A172 (cell line): ENCODE results near the genes IGSF3 and TENT5C.

- RAMPAGE, long total RNA: no peak
Measured at GRCh38 chr1:115952609-115953138, 23.6 kb upstream of the SLC22A15 start.

GRCh38 chr1:115977038-115977443 lies 728 bp downstream of the SLC22A15 start:
- RAMPAGE, long total RNA: no peak

GRCh38 chr1:116138919-116139372 lies 27.7 kb downstream of the MAB21L3 start:
- RAMPAGE, long total RNA: no peak

DNA sequence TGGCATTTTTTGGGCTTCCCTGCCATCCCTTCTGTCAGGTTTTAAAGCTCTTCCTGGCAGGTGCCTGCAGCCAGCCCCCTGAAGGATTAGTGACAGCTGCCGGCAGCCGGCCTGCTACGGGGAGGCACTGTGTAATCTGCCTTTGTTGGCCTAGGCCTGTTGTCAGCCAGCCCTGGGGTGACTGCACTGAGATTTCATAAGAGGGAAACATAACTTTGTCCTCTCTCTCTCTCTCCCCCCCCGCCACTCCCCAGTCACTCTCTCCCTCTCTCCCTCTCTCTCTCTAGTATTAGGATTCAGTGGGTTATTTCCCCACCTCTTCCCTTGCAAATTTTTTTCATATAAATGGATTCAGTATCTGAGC lies 99.6 kb upstream of the ATP1A1 start:
- RAMPAGE, long total RNA: no peak

GRCh38 chr1:116371909-116372937 lies 821 bp upstream of the ATP1A1 start:
- RAMPAGE, long total RNA: no peak

DNA sequence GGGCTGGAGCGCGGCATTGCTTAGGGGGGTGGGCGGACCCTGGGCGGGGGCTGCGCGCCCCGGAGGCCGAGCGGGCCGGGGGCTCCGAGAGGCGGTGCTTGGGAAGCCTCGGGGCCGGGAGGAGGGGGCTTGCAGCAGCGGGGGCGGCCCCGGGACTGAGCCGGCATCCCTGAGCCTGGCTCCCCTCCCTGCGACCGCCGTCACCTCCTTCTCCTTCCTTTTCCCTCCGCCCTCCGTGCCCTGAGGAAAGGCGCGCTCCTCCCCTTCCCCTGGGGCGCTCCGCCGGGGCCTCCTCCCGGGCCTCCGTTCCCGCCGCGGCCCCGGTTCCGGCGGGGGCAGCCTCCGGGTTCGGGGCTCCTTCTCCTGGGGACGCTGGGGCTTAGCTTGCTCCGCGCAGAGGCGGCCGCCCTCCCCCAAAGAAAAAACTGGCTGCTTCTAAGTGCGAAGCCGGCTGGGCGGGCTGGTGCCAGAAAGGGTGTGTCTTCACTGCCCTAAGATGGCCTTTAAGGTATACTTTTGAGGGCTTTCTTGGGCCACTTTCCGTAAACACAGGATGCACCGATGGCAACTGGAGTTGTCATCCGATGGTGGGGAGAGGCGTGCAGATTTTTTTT lies 797 bp downstream of the ATP1A1 start:
- RAMPAGE, long total RNA: no peak

DNA sequence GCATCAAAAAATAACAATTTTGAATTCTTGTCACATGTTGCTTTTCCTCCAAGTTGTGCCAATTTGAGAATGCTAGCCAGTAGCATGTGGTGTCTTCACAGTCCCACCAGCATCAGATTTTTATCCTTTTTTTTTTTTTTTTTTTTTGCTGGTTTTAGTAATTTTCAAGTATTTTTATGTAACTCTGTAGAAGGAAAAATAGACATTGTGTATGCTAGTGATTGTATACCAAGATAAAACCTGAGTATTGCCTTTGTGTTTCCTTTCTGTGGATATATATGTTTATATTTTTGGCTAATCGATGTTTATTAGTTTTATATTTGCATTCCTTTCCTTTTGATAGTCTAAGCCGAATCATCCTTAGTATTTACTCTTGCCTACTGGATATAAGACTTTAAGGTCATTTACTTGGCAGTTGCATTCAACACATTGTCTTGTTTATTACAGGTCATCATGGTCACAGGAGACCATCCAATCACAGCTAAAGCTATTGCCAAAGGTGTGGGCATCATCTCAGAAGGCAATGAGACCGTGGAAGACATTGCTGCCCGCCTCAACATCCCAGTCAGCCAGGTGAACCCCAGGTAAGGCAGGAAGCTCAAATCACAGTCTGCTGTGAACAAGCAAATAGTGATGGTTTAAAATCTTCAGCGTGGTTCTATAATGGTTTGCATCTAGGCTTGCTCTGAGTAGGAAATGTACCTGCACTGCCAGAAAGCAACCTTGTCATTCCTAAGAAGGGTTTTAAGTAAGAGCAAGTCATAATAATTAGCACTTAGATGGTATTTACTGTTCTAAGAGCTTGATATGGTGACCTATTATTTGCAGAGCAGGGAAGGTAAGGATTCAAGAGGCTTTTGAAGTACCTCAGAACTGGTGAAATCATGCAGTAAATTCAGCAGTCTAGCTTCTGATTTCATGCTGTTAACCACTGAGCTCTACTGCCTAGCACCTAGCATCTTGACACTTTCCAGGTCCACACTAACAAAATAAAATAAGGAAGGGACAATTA lies 23.4 kb downstream of the ATP1A1 start:
- RAMPAGE, long total RNA: no peak

GRCh38 chr1:116544719-116545401 lies 26.0 kb downstream of the CD58 start:
- RAMPAGE, long total RNA: no peak

DNA sequence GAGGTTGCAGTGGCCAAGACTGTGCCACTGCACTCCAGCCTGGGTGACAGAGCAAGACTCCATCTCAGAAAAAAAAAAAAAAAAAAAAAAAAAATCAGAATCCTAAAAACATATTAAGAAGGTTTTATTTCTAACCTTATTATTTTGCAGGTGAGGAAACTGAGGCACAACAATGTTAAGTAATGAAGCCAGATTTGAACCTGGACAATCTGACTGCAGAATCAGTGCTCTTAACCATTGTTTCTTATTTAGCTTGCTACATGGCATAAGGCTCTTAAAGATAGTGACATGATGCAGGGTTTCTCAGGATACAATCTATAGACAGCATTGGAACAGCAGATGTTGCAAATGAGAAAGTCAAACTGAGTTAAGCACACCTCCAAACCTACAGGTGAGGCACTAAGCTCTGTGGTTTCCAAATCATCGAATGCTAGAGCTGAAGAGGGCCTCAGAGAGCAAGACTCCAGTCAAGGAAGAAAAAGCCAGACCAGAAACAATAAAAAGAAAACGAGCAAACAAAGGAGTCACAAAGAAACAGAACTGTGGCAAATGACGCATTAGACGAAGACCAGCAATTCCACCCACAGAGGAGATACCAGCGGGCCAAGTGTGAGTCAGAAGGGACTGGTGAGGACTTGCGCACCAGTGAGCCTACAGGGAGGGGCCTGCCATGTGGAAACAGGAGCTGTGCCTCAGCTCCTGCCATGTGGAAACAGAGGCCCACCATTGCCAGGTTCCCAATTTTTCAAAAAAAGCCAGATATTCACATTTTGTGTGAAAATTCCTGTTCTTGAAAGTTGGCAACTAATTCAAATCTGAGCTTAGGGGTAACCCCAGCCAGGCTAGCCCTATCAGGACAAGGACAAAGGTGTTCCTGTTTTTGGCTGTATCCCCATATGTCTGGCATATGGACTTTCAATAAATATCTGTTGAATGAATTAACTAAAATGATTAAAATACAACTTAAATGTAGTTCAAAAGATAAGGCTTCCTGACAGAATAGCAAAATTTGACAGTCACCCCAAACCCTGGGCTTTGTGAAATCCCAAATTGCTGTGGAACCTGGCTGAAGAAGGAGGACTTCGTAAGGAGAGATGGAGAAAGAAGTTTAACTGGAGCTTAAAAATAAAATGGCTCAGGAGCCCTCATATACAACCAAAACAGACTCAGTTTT lies 14.3 kb downstream of the CD58 start:
- RAMPAGE, long total RNA: no peak

GRCh38 chr1:116568846-116569372 lies 1.9 kb downstream of the CD58 start:
- RAMPAGE, long total RNA: no peak

DNA sequence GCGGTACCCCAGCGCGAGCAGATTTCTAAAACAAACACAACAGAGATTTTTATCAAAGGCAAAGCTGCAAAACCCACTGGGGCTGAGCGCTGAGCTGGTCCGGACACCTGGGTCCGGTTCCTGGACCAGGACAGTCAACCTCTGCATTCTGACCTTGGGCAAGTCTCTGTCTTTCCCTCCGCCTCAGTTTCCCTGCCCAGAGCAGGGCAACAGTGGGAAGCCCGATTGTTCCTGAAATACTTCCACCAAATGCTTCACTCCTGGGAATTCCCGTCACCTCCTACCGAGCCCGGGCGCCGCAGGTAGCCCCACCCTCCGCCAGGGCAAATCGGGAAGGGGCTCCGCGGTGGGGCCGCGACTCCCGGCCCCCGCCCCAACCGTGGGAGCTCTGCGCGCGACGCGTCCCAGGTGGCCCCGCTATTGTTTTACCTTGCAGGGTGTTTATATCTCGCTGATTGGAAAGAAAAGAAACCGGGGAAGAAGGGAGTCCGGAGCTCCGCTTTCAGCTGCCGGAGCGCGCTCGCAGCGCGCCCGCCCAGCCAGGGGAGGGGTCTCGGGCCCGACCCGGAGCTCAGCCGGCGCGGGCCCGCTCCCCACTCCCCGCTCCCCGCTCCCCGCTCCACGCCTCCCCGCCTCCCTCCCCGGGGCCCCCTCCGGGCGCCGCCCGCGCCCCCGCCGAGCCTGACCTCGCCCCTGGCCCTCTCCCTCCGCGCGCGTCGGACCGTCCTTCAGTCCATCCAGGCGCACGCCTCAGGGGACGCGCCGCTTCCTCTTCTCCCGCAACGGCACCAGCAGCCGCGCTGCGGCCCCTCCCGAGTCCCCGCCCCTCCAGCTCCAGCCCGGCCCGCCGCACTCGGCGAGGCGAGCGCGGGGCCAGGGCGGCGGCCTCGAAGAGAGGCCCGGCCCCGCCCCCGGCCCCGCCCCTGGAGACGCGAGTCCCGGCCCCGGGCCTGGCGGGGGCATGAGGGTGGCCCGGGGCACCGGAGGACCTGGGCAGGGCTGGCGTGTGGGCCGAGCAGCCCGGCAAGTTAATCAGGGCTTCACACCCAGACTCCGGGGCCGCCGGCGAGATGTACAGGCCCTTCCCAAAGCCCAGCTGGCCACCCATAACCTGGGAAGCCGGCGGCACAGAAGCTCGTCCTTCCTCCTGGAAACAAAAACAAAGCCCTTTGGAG lies at the start of gene IGSF3:
IGSF3 (minus strand) TSS at position 802 of the 1,175 bp plus-strand sequence.
- RAMPAGE, long total RNA: no peak

GRCh38 chr1:116807256-116807810 lies 53.1 kb downstream of the CD2 start:
- RAMPAGE, long total RNA: no peak

DNA sequence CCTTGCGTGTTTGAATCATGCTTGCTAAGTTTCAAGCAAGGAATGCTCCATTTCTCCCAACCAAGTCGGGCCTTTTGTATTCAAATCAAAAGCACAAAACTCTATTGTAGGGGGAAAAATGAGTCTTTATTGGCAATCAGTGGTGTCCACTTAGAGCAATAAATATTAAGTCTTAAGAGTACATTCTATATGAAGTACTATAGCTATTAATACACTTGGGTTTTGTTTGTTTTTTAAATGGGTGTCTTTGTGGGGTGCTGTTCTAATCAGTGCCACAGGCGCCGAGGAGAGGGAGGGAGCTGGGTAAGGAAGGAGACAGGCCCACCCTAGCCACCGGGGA lies 704 bp upstream of the PTGFRN start:
- RAMPAGE, long total RNA: no peak

DNA sequence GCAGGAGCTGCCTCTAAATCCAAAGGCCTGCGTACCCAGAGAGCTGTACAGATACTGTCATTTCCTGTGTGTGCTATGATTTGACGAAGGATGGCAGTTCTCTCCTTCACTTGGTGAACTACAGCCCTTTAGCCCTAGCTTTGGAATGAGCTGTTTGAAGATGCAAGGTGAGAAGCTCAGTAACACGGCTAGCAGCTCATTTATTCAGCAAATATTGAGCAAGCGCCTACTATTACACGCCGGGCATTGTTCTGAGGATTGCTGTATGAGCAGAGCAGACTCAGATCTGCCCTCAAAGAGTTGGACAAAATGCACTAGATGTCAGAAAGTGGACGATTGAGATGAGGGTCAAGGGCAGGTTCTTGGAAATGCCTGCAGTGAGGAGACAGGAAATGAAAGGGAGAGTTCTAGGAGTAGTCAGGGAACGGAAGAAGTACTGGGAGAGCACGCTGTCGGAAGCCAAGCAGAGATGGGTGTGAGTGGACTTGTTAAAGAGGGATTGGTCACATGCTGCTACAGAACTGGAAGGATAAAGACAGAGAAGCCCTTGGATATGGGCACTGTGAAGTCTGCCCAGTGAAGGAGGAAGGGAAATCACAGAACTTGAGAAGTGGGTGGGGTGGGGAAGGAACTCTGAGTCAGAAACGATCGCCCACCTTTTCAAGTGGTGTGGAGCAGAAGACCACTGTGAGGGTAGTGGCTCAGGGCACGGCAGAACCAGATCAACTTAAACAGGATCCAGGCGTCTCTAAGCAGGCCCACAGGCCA lies 7.0 kb downstream of the PTGFRN start:
- RAMPAGE, long total RNA: no peak

DNA sequence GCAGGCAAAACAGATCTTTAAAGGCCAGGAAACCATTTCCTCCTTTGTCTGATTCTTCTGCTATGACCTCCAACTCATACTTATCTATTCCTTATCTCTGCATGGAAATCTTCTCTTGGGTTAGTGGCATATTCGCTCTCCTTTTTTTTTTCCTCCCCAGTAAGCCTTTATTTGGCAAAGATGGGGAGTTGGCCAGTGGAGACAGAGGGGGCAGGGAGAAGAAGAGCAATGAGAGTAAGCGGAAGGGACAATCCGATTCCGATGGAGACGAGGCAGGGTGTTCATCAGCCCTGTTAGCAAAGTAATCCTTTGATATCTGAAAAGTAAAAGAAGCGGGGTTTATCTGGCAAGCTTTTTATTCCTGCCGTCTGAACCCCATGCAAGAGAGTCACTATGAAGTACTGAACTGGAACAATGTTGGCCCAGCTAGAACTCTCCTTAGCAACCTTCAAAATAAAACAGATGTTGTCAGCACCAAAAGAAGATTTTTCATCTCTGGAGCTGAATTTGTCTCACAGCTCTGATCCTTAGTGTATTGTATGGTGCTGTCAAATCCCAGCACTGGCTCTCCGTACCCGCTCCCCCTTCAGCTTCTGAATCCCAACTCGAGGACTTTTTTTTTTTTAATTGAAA lies 40.9 kb downstream of the PTGFRN start:
- RAMPAGE, long total RNA: no peak

DNA sequence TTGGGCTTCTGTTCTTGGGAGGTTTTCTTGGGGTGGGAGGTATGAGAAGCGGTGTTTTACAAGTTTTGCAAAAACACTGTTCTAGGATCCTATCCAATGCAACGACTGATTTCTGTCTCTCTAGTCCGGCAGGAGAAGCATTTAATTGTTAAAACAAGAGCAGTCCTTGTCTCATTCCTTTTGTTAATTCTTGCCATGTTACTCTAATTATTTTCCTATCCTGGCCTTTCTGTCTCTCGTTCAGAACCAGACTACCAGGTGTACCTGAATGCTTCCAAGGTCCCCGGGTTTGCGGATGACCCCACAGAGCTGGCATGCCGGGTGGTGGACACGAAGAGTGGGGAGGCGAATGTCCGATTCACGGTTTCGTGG lies 40.6 kb upstream of the CD101 start:
- RAMPAGE, long total RNA: no peak

DNA sequence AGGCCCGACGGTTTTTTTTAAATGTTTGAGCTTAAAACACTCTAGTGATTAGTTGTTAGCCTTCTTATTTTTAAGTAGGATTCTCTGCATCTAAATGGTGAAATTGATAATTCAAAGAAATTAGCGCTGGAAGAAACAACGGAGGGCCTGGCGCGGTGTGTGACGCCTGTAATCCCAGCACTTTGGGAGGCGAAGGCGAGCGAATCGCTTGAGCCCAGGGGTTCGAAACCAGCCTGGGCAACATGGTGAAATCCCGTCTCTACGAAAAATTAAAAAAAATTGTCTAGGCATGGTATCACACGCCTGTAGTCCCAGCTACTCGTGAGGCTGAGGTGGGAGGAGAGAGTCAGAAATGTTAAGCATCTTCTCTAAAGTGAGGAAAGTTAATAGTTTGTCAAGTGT lies 839 bp downstream of the TTF2 start:
- RAMPAGE, long total RNA: no peak

GRCh38 chr1:117405379-117405994 lies 38.2 kb downstream of the MAN1A2 start:
- RAMPAGE, long total RNA: no peak

DNA sequence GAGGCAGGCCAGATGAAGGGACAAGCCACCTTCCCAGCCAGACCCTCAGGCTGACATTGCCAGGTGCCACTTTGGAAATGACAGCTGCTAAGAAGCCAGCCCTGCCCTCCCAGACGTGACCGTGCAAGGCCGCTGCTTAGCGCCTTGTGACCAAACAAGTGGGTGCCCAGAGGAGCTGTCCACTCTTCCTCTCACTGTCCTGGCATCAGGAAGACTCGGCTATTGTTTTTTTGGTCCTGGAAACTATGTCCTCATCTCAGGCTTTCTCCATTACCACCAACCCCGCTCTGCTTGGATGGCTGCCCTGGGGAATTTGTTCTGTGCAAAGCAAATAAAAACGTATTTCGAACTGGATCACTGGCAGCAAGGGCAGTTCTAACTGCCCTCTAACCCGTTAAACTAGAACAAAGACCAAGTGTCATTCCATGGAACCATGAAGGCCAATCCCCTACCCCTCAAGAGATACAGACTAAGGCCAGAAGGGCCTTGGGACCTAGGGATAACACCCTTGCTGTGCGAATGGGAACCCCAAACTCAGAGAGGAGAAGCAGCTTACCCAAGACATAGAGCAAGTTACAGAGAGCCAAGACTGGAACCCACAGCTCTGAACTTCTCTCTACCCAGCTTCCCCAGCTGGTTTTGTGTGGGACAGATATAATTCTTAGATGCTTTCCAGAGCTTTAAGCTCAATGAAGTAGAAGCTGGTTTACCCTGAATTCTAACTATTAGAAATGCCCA lies 13.6 kb upstream of the TENT5C start:
- RAMPAGE, long total RNA: no peak

- RAMPAGE, long total RNA: no peak
Measured at GRCh38 chr1:117605873-117606375, at the start of gene TENT5C. Gene TENT5C (plus strand): TSS chr1:117606048.